H7 (cell line): ENCODE measurements around a stretch of chr10.

- RAMPAGE, long total RNA, result no peak
Observed at GRCh38 chr10:98466768-98467497, 20.2 kb upstream of the HPS1 start.

GRCh38 chr10:99233386-99233934, 2.2 kb downstream of the HPSE2 start:
- RAMPAGE, long total RNA, result no peak

DNA sequence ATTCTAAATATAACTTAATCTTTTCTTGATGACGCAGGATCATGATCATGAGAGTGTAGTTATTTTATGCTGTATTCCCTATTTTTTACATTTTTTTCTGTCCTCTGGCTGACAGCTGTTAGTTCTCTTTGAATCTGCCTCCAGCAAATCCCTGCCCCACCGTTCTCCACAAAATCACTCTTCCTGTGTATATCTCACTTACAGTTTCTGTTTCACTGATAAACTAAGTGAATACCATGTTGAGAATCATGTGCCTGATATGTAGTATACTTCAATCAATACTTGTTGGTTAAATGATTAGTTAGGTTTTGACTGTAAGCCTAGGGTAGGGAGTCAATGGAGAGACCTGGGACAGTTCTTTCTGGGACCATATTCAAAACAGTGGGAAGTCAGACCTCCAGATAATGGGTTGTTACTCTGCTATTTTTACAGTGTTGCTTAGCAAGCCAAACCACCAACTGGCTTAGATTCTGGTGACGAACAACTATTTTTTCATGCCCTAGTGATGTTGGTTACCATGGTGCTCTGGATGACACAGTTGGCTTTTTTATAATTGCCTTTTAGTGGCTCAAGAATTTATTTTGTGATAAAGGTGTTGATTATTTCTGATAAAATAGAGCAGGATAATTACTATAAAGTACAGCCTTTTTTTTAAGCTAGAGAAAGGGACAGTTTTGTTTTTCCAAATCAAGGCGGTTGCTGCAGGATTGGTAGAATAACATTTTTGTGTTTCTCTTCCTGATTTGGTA, 12.9 kb downstream of the CNNM1 start:
- RAMPAGE, long total RNA, result no peak

DNA sequence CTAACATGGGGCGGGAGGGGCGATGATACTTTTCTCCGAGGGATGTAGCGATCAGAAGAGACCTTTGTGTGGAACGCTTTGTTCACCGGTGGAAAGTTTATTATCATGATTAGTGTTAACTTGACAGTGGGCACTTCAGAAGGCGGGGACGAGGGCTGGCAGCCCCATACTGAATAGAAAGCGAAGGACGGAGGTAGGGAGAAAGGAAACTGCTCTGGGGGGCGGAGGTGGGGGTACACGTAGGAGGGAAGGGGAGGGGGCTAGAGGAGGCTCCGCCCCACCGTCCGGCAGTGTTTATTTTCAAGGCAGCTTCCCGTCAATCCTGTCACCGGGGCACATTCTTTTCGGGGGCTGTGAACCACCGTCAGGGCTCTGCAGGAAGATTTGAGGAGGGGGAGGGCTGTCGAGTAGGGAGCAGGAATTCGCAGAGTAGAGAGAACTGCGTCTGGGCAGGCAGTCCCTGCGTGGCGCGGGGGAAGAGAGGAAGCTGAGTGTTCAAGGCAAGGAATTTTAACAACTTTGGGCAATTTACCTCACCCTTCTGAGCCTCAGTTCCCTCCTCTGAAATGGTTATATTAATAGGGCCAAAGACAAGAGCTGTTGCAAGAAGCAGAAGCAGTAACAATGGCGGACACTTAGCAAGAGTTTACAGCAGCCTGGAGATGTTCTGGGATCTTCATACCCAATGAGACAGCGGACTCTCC, 9.3 kb upstream of the NKX2-3 start:
- RAMPAGE, long total RNA, result no peak

- RAMPAGE, long total RNA, result no peak
Observed at GRCh38 chr10:99659617-99660515, 557 bp downstream of the ENTPD7 start.

DNA sequence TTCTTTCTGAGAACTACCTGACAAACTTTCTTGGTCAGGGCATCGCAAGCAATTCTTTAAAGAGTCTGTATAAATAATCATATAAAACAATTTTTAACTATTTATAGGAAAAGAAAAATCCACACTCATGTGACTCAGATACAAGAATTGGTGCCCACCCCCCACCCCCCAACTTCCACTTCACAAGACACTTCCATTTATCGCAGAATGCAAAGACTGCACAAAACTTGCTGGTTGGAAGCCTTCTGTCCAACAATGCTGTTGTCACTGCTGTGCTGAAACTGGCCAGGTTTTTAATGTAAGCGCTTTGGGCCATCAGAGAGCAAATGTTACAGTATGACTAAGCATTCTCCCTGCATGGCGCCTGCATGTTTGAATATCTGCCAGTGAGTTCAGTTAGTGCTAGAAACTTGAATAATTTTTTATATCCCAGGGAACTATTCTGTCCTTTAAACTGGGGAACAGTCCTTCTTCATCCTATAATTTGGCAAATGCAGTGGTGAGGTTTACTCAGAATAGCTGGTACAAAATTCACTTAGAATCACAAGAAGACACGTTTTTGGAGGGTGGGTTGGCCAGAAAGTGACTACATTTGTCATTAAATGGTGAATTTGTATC, 1.5 kb downstream of the ABCC2 start:
- RAMPAGE, long total RNA, result no peak

DNA sequence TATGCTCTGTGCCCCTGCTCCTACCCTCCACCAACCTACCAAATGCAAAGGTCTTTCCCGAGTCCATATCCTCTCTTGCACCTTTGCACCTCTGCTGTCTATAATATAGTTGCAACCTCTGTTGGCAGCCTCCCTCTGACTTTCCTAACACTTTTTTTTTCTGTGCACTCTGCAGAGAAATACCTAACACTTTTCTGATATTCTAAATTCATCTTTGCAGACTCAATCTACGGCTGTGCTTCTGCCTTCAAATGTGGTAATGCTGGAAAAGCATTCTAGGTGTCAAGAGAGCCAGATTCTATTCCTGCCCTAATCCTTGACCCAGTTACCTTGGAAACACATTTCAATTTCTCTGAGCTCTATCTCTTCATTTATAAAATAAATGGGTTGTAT, 84.8 kb downstream of the DNMBP start:
- RAMPAGE, long total RNA, result no peak

DNA sequence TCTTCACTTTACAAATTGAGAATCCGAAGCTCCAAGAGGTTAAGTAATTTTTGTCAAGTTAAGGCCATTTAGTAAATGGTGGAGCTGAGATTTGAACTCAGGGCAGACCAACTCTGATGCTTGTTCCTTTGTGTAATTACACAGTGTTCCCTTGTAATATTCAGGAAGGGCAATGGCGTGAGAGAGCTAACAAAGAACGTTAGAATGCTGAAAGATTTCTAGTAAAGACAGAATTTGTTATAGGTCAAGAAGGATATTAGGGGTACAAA, 82.4 kb downstream of the DNMBP start:
- RAMPAGE, long total RNA, result no peak

DNA sequence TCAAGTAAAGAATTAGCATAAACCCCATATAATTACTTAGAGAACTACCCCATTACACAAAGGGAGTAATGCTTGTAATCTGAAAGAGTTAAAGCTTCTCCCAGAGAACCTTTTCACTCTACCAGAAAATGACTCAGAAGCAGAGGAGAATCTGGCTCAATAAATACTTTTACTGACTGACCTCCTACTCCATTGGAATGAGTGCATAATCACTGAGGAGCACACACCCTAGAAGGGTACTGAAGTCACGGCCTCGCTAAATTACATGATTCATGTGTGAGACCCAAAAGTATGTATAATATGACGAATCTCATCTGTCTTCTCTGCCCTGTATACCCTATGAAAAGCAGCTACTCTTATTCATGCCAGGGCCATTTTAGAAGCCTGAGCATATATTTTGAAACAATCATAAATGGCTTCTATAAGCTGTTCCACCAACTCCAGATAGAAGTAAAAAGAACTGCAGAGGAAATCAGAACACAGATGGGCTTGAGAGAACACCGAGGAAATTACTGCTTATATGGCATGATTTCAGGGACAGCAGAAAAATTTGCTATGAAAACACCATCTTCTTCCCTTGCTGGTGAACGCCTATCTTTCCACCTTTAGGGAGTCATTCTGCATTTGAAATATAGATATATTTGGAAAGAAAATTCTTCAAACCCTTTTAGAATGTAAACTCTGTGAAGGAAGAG, 32.6 kb downstream of the DNMBP start:
- RAMPAGE, long total RNA, result no peak

DNA sequence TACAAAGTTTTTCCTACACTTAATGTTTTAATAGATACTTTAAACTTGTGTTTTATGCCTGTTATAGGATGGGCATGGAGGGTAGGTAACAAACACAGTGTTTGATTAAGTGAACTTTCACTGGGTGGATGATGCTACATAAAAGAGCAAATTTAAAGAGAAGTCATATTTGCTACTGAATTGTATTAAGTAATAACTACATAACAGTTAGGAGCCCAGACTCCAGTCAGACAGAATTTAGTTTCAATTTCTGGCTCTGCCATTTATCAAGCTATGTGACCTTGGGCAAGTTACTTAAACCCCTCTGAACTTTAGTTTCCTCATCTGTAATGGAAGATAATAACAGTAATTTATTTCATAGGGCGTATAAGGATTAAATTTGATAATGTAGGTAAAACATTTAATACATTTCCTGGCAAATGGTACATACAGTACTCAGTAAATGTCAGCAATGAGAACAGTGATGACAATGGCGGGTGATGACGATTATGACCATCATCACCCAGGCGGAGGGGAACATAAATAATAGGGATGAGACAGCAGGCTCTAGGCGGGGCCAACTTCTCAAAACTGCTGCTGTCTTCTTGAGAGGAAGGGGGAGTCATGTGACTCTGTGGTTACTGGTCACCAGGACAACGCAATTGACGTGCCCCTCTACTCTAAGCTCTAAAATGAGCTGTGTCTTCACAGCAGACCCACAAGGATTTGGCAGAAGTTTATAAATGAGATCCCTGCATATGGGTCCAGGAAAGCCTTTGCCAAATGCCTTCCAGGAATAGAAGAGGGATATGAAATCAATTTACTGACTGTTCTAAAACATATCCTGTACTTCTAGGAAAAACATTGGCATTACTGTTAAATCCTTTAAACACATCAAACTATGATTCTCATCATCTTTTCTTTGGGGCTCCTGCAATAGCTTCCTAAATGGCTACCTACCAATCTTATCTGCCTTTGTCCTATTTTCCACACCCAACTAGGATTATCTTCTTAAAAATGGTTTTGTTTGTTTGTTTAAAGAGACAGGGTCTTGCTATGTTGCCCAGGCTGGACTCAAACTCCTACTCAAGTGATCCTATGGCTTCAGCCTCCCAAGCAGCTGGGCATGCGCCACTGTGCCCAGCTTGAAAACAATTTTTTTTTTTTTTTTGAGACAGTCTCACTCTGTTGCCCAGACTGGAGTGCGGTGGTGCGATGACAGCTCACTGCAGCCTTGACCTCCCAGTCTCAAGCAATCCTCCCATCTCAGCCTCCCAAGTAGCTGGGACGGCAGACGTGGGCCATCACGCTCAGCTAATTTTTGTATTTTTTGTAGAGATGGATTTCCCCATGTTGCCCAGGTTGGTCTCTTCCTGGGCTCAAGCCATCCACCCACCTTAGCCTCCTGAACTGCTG, 15.3 kb downstream of the DNMBP start:
- RAMPAGE, long total RNA, result no peak

DNA sequence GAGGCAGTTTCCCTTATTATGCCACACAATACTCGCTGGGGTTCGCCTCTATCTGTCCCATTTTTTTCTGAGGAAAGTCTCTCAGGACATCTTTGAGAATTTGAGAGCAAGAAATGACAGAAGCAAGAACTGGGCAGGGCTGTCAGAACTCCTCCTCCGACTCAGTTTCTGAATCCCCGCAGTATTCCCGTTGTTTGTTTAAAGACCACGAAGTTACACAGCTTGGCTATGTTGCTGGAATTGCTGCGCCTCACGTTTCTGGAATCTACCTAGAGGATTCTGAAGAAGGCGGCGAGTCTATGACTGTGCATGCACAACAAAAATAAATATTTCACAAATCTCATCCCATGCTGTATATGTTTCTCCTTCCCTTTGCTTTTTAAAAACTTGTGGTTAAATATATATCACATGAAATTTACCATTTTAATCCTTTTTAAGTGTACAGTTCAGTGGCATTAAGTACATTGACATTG, 663 bp upstream of the DNMBP start:
- RAMPAGE, long total RNA, result no peak

GRCh38 chr10:100019770-100020139, 10.0 kb upstream of the DNMBP start:
- RAMPAGE, long total RNA, result no peak

DNA sequence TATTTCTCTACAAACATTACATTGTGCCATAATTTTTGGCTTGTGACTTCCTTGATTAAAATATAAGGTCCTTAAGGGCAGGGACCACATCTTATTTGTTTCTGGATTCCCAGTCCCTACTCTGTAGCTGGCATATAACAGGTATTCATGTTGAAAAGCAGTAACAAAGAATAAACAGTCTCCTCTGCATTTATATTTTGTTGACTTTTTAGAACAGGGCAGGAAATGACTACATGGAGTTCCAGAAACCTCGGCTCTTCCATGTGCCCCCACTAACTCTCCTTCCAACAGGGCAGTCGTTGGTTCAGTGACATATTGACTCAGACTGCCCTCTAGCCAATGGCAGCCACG, 19.7 kb upstream of the CPN1 start:
- RAMPAGE, long total RNA, result no peak

GRCh38 chr10:100341108-100341652, 5.9 kb upstream of the SCD start:
- RAMPAGE, long total RNA, result no peak

- RAMPAGE, long total RNA, result no peak
Observed at GRCh38 chr10:100348969-100349958, 2.2 kb downstream of the SCD start.

DNA sequence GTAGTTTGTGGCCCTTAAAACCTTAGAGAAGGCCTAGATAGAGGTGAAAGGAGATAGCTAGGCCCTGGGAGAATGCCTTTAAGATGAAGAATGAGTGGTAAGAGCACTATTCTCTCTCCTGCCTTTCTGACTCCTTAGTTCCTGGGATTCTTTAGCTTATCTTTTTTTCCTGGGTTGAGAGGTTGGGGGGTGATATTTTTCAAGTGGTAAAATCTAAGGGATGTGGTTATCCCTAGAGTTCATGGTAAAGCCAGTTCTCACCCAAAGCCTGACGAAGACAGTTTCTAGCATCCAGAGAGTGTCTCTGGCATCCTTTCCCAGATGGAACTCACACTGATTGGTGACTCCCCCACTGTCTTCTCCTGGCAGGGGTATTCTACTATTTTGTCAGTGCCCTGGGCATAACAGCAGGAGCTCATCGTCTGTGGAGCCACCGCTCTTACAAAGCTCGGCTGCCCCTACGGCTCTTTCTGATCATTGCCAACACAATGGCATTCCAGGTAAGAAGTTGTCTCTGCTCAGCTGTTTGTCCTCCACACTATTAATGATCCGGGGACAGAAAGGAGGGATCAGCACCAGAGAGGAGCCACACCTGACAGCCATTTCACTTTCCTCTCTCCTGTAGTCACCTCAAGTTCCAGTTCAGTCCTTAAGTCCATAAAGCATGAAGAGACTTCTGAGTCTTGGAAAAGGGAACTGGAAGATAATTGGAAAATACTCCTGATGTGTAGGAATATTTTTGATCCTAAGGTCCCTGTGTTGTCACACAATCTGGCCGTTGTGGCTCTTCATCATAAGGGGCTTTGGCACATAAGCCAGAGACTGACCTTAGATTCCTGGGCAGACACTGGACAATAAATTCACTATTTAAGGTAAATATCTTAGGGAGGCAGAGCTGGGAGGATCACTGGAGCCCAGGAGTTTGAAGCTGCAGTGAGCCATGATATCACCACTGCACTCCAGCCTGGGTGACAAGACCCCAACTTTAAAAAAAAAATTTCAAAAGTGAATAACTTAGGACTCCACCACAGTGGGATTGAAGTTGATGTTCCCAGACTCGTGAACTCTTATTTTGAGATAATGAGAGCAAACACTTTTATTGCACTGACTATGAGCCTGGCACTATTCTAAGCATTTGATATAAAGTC, 5.3 kb downstream of the SCD start:
- RAMPAGE, long total RNA, result no peak

DNA sequence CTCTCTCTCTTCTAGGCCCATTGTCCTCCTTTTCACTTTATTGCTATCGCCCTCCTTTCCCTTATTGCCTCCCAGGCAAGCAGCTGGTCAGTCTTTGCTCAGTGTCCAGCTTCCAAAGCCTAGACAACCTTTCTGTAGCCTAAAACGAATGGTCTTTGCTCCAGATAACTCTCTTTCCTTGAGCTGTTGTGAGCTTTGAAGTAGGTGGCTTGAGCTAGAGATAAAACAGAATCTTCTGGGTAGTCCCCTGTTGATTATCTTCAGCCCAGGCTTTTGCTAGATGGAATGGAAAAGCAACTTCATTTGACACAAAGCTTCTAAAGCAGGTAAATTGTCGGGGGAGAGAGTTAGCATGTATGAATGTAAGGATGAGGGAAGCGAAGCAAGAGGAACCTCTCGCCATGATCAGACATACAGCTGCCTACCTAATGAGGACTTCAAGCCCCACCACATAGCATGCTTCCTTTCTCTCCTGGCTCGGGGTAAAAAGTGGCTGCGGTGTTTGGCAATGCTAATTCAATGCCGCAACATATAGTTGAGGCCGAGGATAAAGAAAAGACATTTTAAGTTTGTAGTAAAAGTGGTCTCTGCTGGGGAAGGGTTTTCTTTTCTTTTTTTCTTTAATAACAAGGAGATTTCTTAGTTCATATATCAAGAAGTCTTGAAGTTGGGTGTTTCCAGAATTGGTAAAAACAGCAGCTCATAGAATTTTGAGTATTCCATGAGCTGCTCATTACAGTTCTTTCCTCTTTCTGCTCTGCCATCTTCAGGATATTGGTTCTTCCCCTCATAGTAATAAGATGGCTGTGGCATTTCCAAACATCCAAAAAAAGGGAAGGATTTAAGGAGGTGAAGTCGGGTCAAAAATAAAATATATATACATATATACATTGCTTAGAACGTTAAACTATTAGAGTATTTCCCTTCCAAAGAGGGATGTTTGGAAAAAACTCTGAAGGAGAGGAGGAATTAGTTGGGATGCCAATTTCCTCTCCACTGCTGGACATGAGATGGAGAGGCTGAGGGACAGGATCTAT, 14.4 kb downstream of the SCD start:
- RAMPAGE, long total RNA, result no peak

DNA sequence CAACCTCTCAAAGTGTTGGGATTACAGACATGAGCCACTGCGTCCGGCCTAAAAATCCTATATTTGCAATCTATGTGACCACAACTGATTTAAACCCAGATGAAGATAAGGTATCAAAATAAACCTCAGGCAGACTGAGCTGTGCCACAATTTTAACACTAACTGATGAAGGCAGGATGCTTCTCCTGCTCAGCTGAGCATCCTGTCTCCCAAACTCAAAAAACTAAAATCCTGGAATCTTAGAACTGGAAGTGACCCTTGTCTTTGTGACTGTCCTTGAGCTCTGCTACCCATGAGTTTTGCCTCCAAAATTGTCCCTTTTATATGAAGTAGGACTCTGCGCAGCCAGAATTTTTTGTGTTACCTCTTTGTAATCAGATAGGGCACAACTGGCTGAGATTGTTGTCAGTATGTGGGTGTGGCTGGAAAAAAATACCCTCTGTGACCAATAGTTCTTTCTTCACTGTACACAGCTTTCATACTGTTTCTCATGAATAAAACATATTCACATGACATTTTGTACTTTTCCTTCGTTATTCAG, 49.8 kb upstream of the WNT8B start:
- RAMPAGE, long total RNA, result no peak

GRCh38 chr10:100482156-100482840, 19.5 kb downstream of the WNT8B start:
- RAMPAGE, long total RNA, result no peak

DNA sequence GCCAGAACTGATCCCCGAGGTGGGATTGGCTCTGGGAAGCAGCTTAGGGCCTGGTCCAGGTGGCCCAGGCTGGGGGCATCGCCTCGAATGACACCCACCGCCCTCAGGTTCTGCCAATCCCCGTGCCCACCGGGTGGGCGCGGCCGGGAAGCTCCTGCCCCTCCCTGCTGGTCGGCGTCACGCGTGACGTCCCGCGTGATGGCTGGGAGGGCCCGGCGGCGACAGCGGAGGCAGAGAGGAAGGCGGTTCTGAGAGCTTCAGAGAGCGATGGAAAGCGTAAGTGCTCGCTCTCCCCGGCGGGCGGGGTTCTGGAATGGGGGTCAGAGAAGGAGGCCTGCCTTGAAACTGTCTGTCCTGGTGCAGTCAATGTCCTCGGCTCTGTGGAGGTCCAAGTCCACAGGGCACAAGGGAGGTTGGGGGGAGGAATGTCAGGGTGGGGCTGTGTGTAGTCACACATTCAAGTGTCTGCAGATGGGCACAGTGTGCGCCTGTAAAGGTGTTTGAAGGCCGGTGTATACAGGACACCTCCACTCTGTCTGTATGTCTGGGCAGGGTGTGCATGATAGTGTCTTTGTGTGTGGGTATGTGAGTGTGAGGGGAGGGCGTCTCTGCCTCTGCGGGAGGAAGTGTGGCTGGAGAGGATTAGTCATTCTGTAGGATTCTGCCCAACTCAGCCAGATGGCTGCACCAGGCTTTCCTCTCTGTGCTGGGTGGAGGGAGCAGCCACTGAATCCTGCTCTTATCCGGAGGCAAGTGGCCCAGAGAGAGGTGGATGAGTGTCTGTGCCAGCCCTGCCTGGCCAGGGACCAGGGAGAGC, 1.4 kb downstream of the SFXN3 start:
- RAMPAGE, long total RNA, result no peak